Parotid gland (tissue), 1 donor: Measurements from ENCODE around the gene FOXD4L4.

DNA sequence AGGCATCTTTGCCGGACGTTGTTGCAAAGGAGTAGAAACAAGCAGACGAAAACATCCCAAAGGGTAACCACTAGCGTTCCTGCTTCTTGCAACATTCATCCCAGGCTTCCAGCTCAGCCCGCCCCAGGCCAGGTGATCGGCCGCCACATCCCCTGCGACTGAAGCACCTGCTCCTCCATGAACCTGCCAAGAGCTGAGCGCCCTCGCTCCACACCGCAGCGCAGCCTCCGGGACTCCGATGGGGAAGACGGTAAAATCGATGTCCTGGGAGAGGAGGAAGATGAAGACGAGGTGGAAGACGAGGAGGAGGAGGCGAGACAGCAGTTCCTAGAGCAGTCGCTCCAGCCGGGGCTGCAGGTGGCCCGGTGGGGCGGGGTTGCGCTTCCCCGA, at the start of gene FOXD4L4:
FOXD4L4 (plus strand) TSS at position 178 of the 390 bp plus-strand sequence.
- PRO-cap, result no peak

GRCh38 chr9:68506112-68506431, 34.6 kb downstream of the TMEM252 start:
- PRO-cap, result no peak

GRCh38 chr9:68508441-68509073, 32.1 kb downstream of the TMEM252 start:
- PRO-cap, result no peak

DNA sequence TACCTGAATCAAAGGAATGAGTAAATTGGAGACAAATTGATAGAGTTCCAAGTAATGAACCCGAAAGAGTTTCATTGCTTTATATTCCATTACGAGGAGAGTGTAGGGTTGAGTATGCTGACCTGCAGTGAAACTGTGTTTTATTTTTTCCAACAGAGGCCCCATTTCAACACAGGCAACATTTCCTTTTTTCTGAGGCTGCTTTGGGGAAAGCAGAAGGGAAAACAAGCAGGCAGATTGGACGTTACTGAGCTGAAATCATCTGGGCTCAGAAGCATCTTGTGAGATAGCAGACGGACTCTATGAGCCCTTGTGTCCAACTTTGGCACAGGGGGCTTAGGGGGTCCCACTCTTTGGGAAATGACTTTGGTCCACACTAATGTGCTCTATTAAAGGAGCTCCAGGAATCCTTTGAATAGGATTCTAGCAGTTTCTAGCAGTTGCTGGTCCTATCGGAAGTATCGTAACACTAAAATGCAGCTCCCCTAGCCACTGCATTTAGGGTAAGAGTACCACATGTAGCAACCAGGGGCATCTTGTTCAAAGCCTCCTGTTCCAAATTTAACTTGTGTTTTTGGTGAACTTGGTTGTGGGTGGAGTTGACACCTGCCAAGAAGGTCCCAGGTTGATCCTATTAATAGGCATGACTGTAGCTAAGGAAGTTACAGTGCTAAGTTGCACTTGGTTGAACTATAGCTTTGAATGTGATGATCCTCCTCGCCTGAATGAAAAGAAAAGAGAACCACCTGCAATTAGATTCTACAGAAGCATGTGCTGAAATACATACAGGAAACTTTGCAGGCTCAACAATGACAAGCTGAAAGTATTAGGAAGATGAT, 64.8 kb upstream of the PIP5K1B start:
- PRO-cap, result no peak

GRCh38 chr9:68643447-68644294, 61.4 kb upstream of the PIP5K1B start:
- PRO-cap, result no peak

- PRO-cap, result no peak
Observed at GRCh38 chr9:68740327-68740980, 35.4 kb downstream of the PIP5K1B start.

DNA sequence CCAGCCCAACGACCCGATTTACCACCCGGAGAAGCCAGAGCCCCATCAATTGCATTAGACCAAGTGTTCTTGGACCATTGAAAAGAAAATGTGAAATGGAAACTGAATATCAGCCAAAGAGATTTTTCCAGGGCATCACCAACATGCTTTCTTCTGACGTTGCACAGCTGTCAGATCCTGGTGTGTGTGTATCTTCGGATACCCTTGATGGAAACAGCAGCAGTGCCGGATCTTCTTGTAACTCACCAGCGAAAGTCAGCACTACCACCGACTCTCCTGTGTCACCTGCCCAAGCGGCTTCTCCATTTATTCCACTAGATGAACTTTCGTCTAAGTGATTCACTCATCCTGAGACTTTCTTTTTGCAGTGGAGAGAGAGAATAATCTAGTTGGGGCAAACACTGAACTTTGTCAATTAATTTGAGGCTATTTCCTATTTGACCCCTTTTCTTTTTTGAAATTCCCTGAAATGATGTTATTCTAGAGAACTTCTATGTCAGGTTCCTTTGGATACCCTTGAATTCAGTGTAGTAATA, 894 bp downstream of the PABIR1 start:
- PRO-cap, result no peak

- PRO-cap, result no peak
Observed at GRCh38 chr9:68784547-68785260, 4.8 kb downstream of the PABIR1 start.

GRCh38 chr9:68861403-68862005, 81.6 kb downstream of the PABIR1 start:
- PRO-cap, result no peak

DNA sequence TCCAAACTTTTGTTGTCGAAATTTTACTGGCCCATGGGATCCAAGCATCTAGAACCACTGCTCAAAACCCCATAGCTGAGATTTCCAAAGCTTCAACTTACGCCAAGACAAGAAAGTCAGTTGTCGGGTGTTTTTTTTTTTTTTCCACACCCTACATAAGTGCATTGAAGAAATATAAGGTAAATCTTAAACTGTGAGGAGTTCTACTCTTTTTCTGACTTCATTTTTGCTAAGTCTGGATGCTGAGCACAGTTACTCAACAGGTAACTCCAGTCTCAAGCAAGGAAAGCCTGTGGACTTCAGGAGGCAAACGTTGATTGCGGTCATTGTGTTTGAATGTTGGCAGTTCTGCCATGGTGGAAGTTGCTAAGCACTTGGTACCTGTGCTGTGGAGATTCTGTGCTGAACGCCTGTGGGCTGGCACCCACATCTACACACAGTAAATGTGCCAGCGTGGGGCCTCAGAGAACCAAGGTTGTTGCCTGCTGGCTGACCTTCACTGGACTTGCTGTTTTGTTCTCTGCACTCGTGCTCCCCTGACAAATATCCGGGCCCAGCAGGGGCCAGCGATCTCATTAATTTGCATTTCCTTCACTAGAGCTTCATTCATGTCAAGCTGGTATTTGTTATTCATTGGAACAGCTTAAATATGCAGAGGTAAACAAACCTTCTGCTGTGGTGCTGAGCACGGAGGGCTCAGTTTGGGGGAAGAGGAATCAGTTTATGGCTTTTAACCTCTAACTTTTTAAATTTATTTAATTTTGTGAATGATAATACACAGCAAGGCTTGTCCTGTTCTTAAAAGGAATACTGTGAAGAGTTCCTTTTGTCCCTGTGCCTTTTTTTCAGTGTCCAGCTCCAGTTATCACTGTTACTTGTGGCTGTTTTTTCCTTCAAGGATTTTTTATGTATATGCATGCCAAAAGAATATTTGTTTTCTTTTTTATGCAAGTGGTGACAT, 92.2 kb downstream of the PABIR1 start:
- PRO-cap, result unidirectional peak, minus-strand start at position 141 of the sequence

DNA sequence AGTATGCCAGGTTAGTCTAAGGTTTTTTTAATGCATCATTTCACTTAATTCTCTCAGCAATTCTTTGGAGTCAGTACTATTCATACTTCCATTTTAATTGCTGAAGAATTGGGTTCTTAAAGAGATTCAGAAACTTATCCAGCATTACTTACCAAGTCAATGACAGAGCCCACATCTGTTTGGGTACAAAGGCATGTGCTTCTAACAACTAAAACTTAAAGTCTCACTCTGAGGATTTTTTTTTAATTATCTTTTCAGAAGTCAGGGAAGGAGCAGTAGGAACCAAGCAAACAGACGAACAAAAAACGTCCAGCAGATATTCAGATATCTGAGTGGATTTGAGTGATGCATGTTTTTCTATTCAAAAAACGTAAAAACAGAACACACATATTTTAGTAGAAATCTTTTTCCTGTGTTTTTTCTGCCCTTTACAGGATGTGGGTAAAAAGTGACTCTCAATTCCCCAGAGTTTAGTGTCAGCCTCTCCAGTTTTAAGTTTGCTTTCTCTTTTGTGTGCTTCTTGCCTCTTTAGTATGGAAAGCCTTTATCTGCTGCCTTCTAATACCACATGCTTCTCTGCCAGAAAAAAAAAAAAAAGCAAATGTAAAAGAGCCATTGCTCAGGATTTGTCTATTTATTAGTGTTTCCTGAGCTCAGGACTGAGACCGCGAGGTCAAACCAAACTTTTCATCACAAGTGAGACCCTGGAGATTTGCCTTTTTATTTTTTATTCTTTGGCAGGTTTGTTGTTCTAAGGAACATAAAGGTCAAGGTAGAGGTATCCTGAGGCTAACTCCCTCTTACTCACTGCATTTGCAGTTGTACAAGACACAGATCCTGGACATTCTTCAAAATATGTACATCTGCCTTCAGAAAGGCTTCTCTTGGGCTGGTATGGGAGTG, 116.2 kb downstream of the PABIR1 start:
- PRO-cap, result no peak

DNA sequence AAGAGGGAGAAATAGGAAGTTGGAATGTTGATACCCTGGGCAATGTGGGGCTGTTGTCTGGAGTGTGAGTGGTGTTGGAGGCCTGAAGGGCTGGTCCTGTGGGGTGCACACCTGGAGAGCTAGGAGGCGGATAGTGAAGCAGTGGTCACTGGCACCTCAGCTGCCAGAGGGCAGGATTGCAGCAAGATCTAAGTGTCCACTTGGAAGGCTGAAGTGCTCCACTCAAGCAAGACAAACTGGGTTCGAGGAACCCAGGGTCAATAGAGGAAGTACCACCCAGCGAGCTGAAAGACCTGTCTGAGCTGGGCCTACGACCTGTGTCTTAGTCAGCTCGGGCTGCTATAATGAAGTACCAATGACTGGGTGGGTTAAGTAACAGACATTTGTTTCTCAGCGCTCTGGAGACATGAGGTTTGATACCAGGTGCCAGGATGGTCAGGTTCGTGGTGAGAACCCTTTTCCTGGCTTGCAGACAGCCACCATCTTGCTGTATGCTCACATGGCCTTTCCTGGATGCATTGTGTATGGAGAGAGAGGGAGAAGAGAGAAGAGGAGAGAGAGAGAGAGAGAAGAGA, 39.6 kb upstream of the TJP2 start:
- PRO-cap, result no peak

GRCh38 chr9:69177581-69178090, 3.6 kb downstream of the TJP2 start:
- PRO-cap, result no peak

- PRO-cap, result no peak
Observed at GRCh38 chr9:69193272-69193694, 19.2 kb downstream of the TJP2 start.

DNA sequence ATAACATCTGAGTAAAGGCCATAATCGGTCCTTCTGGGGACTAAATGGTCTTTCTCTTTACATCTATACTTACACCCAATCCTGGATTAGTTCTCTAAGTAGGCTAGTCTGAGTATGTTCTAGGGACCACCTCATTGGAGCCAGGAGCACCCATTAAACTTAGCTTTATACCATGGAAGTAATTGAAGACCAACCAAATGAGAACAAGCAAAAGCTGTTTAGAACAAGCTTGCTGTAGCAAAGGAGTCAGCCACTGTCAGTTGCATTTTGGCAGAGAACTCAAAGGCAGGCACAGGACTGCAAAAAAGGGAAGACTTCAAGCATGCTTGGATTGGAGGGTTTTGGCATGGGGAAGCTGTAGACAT, 14.9 kb upstream of the CFAP95 start:
- PRO-cap, result no peak

GRCh38 chr9:70044289-70044706, 650 bp downstream of the MAMDC2 start:
- PRO-cap, result no peak

- PRO-cap, result no peak
Observed at GRCh38 chr9:70111573-70112075, 68.0 kb downstream of the MAMDC2 start.

DNA sequence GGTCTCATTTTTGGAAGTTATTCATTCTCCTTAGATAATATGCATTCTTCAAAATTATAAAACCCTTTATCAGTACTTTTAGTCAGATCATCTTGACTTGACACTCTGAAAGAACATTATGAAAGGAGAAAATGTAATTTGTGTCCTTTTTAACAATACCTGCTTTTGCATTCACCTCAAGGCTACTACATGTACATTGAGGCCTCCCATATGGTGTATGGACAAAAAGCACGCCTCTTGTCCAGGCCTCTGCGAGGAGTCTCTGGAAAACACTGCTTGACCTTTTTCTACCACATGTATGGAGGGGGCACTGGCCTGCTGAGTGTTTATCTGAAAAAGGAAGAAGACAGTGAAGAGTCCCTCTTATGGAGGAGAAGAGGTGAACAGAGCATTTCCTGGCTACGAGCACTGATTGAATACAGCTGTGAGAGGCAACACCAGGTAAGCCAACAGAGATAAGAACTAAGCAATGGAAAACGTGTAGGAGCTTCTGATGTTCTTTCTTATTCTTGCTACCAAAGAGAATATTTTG, 40.6 kb upstream of the SMC5 start:
- PRO-cap, result no peak

GRCh38 chr9:70405769-70406683, 8.4 kb downstream of the KLF9 start:
- PRO-cap, result no peak

DNA sequence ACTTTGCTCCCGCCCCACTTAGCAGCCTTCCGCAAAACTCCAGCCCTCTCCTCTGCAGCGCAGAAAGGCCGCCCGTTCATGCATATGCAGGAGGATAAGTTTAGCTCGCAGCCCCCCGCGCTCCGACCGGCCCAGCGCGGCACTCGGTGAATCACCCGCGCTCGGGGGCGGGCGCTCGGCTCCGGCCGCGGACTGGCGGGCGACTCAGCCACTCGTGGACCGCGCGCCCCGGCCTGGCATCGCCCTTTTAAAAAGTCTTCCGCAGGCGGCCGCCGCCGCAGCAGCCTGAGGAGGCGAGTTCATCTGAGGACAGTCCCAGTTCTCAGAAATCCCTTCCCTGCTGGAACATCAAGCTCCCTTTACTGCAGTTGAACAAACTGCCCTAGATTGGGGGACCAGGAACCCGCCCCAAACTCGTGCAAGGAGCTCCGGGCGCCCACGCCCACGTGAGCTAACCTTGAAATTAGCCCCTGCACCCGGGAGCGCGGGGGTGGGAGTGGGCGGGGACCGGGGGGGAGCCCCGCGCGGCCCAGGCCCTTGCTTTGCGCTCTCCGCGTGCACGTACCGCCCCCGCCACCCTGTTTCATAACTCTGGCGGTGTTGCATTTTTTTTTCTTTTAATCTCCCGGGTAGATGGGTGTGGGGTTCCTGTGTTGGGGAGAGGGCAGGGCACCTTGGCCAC, 4.6 kb upstream of the KLF9 start:
- PRO-cap, result bidirectional peak, plus-strand start at position 149 of the sequence, minus-strand start at position 20 of the sequence; bidirectional peak, plus-strand start at position 325 of the sequence, minus-strand start at position 249 of the sequence; bidirectional peak, plus-strand start outside the sequence, minus-strand start at position 593 of the sequence